SJCRH30 (cell line): Measurements from ENCODE around the gene DNAAF10.

DNA sequence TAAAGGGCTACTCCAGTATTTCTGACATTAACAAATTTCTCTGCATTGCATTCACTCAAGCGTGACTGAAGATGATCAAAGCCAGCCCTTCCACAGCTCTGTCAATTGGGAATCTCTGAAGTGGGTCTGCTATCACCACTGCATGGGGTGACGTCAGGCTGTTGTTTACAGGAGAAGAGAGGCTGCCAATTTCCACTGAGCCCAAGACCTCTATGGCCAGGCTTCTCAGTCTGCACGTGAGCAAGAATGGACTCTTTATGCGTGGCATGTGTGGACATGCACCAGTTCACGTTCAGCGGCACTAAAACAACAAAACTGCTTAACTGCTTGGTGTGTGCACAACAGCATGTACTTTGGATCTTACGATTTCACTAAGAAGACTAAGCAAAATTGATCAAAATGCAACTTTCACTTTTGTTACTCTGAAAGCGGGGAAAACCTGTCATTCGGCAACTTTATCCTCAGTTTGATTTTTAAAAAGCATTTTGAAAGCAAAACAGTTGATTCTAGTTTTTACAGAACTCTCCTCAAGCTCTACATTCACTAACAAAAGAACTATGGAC lies 76.9 kb upstream of the SERTAD2 start:
- RAMPAGE, long total RNA, result no peak

GRCh38 chr2:64749084-64749442 lies 95.3 kb upstream of the SERTAD2 start:
- RAMPAGE, long total RNA, result no peak

GRCh38 chr2:64837199-64837777 lies 151.9 kb upstream of the SLC1A4 start:
- RAMPAGE, long total RNA, result no peak

DNA sequence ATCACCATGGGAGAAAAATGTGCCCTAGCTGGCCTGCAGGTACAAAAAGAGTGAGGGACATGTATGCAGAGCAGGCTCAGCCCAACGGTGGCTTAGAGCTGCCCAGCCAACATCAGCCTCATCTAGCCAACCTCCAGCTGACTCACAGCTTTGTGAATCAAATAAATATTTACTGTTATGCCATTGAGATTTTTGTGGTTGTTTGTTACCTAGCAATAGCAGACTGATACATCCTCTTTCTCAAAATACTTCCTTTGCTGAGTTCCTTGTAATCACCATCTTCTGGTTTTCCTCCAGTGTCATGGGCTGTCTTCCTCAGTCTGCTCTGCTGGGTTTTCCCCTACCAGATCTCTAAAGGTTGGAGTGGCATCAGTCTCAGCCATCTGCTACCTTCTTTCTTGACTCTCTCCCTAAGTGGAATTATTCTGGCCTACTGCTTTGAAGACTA lies 126.6 kb upstream of the SLC1A4 start:
- RAMPAGE, long total RNA, result no peak

DNA sequence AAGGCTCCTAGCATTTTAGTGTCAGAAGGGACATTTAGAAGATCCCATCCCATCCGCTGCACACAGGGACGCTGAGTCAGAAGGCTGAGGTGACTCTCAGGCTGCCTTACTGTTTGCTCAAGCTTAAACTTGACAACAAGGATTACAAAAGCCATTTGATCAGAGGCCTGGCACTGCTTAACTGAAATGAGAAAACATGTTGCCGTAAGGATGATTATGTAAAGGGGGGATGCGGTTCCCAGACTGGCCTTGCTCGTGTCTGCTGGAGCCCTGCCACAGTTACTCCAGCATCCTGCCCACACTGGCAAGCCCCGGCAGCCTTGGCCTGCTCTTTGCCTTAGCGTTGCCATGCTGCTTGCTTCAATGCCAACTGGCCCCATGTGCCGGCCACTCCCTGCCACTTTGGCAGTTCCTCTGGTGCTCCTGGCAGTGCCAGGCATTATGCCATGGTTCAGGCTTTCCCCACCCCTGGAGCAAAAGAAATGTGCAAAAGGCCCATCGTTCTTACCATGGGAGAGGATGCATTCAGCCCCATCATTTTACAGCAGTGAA lies 45.5 kb upstream of the SLC1A4 start:
- RAMPAGE, long total RNA, result no peak

DNA sequence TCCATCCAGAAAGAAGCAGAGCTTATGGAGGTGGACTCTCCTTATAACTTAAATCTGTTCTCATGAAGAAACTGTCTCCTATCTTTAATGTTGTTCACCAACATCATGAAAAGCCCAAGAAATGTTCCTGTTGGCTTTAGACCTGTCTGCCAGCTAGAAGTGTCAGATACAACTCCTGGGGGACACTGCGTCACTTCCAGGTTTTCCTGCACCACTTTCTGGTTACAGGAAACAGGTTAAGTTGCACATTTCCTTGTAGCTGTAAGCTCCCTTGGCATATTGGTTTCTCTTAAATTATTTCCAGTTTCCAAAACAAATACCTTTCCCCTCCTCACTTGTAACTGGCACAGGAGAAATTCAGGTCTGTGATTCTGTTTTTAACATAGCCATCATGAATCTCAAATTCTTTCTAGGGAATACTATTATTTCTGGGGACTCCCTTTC lies 2.9 kb downstream of the CEP68 start:
- RAMPAGE, long total RNA, result no peak

DNA sequence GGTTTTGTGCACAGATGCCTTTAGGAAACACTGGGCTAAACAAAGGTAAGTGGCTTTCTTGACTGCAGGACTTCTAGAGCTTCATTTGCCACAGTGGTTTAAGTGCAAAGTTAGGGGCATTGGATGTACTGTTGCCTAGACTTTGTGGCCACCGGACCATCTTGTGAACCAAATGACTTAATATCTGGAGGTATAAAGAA lies 17.0 kb downstream of the CEP68 start:
- RAMPAGE, long total RNA, result no peak

DNA sequence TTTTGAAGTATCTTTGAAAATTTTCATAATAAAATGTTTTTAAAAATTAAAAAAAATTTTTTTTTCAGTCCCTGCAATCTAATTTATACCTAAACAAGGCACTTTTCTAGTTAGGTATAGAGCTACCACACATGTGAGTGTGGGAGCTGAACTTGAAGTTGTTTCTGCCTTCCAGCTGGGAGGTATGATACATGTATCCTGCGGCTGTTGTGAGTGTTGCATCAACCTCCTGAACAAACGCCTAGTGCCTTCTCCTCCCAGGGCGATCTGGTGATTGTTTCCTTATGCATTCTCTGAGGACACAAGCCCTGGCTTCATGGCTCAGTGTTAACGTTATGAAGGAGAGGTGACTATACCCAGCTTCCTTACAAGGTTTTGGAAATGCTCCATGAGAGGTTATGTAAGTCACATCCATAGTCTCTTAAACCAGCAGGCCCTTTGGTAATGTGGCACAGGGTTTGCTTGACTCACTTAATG lies 64.9 kb downstream of the SPRED2 start:
- RAMPAGE, long total RNA, result no peak

DNA sequence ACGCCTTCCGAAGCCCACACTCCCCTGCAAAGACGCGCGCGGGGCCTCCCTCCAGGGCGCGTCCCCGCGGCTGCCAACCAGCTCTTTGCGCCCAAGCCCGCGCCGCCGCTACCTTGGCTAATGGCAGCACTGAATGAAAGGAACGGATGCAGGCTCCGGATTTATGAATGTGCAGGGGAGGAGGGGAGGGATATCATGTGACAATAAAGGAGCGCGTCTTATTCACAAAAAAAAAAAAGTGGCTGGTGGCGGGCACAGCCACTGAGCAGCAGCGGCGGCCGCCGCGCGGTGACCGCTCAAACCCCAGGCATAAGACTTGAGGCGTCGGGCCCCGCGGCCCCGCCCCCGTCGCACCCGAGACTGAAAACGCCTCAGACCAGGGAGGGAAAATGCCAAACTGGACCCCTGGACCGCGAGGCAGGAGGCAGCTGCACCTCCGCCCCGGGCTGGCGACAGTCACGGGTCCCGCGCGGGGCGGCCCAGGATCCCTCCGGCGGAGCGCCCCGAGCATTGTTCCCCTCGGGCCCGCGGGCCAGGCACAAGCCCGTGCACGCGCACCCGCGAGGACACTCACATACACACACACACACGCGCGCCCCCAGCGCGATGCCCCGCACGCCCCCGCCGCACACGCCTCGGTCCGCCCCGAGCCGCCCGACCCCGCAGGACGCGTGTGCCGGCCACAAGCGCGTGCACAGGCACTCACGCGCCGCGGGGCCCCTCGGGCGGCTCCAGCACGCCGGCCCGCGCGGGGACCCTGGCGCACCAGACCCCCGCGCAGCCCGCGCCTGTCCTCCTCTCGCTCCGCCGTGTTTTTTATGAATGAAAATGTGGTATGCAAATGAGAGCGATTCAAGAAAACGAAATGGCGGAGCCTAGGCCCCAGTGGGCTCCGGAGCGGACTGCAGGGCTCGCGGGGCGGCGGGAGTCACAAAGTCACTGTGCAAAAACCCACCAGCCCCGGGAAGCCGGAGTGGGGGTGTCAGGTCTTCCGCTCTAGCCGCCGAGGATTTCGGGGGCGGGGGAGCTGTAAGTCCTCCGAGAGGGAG lies 1.4 kb downstream of the SPRED2 start:
- RAMPAGE, long total RNA, result no peak

- RAMPAGE, long total RNA, result no peak
These were observed 4.2 kb downstream of the MEIS1 start for GRCh38 chr2:66439038-66439615.

DNA sequence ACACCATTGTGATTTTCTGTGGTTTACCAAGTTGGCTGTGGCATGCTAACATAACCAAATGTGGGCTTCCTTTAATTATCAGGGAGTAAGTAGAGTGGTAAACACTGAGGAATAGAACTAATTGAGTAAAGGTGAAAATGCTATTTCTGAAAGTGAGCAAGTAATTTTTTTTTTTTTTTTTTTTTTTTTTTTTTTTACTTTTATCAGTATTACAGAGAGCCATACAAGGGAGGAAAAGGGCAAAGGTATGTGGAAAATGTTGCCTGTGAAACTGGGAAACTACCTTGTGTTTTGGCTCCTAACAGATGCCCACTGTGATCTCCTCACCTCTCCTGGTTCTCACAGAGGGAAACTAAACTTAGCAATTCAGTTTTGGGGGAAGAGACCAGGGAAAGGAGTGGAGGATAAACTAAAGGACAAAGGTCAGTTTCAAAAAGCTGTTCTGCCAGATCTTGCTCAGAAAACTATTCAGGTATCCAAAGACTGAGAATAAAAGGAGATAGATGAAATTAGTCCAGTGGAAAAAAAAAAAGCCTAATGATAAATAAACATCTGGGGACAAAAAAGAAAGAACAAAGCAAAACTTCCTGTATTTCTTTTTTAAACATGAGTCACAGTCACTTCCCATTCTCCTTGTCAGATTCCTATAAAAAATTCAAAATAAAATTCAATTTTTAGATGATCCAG lies 127.1 kb downstream of the MEIS1 start:
- RAMPAGE, long total RNA, result no peak

GRCh38 chr2:66575729-66576356 lies 140.9 kb downstream of the MEIS1 start:
- RAMPAGE, long total RNA, result no peak

- RAMPAGE, long total RNA, result no peak
These were observed 148.7 kb downstream of the MEIS1 start for GRCh38 chr2:66583538-66584064.

DNA sequence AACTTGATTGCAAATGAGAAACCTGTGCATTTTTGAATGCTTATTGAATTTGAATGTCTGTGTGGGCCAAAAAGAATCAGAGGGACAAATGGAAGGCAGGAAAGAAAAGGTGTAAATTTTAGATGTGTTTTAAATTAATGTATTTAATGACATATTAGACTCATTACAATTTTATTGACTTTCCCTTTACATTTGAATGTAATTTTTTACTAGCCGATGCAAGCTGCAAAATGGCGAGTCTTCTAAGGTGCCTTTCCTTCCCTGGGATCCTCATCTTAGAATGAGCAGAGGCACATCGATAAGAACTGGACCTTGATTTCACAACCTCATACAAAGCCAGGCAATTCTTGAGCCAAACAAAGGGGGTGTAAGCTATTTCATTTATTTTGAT lies 260.1 kb downstream of the MEIS1 start:
- RAMPAGE, long total RNA, result no peak

DNA sequence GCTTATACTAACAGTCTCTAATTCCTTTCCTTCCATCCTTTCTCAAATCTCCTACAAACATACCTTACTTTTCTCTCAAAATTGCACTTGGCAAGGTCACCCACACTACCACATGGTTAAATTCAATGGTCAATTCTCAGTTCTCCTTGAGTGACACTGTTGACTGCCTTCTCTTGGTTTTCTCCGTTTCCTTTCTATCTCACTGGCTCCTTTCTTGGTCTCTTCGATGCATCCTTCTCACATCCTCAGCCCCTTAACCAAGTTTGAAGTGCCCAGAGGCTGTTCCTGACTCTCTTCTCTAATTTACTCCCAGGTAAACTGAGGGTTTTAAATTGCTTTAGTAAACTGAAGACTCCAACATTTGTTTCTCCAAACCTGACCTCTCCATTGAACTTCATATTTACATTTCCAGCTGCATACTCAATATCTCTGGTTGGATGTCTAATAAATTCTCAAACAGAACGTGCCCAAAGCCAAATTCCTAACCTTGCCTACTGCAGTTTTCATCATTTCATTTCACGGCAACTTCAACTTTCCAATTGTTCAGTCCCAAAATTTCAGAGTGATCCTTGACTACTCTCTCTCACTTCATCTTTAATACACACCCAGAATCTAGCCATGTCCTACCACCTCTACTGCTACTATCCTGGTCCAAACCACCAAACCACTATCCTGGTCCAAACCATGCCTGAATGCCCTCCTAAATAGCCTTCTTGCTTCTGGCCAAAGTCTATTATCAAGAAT lies 12.2 kb downstream of the C1D start:
- RAMPAGE, long total RNA, result no peak

- RAMPAGE, long total RNA, result no peak
These were observed 6.3 kb downstream of the DNAAF10 start for GRCh38 chr2:68150916-68151487.

DNA sequence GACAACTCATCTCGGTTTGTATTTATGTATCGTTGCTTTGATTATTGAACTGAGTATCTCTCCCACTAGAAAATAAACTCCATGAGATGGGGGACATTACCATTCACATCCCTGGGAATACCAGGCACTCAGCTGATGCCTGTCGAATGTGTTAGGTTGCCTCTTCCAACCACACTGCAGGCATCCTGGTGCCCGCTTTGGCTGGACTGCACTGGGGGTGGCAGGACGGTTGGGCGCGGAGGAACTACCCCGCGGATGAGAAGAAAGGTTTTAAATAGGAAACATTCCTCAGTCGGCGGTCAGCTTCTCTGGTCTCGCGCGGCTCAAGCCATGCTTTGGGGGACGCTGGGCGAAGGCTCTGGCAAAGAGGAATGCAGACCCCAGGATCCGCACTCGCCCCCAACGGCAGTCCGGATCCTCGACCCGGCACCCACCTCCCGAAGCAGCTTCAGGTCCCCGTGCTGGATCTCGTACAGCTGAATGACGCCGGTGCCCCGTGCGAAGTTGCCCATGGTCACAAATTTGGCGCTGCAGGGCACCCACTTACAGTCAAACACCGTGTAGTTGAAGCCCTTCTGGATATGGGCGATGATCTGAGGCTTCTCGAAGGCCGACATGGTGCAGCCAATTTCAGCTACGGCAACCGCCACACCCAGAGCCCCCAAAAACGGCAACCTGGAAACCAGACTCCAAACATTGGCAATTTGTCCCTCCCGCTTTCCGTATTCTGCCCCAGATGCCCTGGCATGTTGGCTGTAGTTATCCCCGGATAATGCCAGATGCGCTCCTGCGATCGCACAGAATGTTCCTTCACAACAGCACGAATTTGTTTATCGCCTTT lies at the start of gene DNAAF10:
Gene DNAAF10, minus strand, starts transcription at position 701 of the 841 bp plus-strand sequence.
- RAMPAGE, long total RNA, result no peak

GRCh38 chr2:68392988-68393619 lies 28.0 kb downstream of the PLEK start:
- RAMPAGE, long total RNA, result no peak

GRCh38 chr2:68434813-68435306 lies 32.2 kb downstream of the FBXO48 start:
- RAMPAGE, long total RNA, result no peak

GRCh38 chr2:68438648-68439173 lies 28.4 kb downstream of the FBXO48 start:
- RAMPAGE, long total RNA, result no peak